Colic lymph node (tissue), 1 donor: Measurements from ENCODE around the gene LRRC43.

DNA sequence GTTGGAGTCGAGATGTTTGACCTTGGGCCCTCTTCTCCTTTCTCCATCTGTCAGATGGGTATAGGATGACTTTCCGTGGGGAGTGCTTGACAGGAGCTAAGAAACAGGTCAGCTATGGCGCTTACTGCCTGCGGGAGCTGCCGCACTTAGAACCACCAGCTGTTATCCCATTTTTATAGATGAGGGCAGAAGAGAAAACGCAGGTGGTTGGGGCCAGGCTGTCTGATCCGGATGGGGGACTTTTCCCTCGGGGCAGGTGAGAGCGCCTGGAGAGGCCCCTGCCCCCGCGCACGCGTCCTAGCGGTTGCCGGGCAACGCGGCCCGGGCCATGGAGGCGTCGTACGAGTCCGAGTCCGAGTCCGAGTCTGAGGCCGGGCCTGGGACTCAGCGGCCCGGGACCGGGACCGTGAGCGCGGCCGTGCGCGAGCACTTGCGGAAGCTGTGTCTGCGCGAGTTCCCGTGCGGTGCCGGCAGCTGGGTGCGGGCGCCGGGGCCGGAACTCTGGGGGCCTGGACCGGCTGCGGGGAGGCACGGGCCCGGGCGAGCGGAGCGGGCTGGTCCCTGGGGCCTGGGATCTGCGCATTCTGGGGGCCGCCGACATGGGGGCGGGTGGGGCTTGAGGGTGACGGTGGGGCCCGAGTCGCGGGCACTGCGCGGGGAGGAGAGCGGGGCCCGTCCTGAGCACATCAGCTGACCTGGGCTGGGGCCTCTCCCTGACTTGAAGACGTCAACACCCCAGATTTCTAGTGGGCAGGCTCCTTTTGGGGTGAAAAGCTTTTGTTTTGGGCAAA is at the start of gene LRRC43:
TSS of gene LRRC43 (plus strand) at position 307 of the 791 bp plus-strand sequence.
- PRO-cap, result bidirectional peak, plus-strand start at position 442 of the sequence, minus-strand start at position 447 of the sequence

DNA sequence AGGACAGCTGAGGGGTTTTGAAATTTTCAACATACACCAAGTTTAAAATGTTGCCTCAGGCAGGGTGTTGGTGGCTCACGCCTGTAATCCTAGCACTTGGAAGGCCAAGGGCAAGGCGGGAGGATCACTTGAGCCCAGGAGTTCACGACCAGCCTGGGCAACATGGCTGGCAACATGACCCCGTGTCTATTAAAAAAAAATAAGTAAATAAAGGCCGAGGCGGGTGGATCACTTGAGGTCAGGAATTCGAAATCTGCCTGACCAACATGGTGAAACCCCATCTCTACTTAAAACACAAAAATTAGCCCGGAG is 1.1 kb downstream of the DIABLO start:
- PRO-cap, result no peak

GRCh38 chr12:122261083-122261678 is 5.1 kb downstream of the VPS33A start:
- PRO-cap, result no peak

GRCh38 chr12:122398924-122399890 is 23.3 kb downstream of the CLIP1 start:
- PRO-cap, result no peak

- PRO-cap, result no peak
Observed at GRCh38 chr12:122412821-122413247, 9.6 kb downstream of the CLIP1 start.

DNA sequence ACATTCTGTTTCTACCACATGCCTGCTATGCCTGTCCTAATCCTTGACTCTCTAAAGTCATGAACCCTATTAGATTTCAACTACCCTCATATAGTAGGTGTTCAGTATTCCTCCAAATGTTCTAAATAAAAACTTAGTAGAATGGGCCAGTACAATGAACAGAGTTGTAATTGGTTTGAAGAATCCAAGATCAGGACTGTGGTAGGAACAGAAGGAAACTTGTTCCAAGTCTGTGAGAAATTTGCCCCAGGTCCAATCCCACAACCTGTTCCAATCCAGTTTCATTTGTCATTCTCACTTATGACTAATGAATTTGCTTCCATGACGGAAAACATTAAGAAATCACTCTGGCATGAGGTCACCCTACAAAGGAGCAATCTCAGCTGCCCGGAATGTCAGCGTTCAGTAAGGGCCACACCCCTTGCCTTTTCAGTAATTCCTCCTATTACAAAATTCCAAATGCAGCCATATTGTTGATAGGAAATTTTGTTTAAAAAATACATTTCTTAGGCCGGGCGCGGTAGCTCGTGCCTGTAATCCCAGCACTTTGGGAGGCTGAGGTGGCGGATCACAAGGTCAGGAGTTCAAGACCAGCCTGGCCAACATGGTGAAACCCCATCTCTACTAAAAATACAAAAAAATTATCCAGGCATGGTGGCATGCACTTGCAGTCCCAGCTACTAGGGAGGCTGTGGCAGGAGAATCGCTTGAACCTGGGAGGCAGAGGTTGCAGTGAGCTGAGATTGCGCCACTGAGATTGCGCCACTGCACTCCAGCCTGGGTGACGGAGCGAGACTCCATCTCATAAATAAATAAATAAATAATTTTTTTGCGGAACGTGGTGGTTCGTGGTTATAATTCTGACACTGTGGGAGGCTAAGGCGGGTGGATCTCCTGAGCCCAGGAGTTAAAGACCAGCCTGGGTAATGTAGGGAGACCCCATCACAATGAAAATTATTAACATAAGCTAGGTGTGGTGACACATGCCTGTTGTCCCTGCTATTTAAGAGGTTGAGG is 36.3 kb downstream of the ZCCHC8 start:
- PRO-cap, result no peak

GRCh38 chr12:122468040-122468477 is 32.7 kb downstream of the ZCCHC8 start:
- PRO-cap, result no peak

DNA sequence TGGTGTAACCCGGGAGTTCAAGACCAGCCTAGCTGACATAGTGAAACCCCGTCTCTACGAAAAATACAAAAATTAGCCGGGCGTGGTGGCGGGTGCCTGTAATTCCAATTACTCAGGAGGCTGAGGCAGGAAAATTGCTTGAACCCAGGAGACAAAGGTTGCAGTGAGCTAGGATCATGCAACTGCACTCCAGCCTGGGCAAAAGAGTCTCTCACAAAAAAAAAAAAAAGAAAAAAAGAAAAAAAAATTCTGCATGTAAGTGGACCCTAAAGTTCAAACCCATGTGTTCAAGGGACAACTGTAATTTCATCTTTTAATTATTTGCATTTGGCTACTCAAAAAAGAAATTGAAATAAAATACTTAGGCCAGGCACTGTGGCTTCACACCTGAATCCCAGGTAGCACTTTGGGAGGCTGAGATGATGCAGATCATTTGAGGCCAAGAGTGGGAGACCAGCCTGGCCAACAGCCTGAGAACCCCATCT is 2.2 kb upstream of the ZCCHC8 start:
- PRO-cap, result no peak

- PRO-cap, result no peak
Observed at GRCh38 chr12:122681734-122682237, 21.4 kb downstream of the HCAR2 start.

GRCh38 chr12:122753689-122754244 is 1.1 kb downstream of the DENR start:
- PRO-cap, result no peak

DNA sequence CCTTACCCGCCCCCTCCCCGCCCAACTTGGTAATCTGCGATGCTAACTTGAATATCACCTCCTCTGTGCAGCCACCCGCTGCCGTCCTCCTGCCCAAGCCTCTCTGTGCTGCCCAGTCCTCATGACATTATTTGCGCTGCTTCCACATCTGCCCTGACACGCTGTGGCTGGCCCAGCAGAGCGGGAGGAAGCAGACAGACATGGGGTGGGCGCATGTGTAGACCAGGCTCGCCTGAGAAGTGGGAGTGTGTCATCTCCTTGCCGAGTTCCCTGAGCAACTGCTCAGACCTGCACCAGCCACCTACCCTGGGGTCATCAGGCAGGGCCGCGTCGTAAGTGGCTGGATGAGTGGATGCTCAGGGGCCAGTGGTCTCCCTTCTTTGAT is 5.9 kb downstream of the HIP1R start:
- PRO-cap, result no peak

DNA sequence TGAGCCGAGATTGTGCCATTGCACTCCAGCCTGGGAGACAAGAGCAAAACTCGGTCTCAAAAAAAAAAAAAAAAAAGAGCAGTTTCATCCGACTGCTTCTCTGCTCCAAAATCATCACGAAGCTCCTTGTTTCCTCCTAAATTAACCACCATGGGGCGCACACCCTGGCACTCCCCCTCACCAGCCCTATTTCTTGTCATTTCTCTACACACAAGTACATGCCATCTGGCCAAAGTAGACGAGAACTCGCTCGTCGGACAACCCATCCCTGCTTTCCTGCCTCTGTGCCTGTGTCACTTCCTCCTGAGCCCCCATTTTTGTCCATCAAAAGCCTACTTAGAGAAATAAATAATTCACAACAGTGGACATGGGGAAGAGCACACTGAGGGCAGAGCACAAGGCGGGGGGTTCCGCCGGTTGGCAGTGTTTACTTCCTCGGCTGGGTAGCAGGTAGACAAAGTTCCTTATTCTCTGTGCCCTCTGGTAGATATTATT is 6.2 kb downstream of the VPS37B start:
- PRO-cap, result bidirectional peak, plus-strand start at position 361 of the sequence, minus-strand start at position 319 of the sequence

- PRO-cap, result no peak
Observed at GRCh38 chr12:123221235-123221908, 11.6 kb downstream of the MPHOSPH9 start.

DNA sequence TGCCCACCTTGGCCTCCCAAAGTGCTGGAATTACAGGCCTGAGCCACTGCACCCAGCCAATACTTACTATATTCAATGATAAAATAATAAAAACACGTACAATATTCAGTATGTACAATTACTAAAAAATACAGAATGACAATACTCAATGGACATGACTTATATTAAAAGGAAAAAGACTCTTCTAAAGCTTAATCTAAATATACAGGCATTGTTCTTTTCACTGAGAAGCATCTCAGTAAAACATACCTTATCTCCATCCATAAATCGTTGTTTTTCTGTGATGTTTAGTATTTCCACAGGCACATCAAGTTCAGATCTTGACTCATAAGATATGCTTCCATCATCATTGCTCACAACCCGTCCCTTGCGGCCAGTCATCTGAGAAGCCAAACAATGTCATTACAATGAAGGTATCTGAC is 45.0 kb downstream of the SBNO1 start:
- PRO-cap, result no peak

DNA sequence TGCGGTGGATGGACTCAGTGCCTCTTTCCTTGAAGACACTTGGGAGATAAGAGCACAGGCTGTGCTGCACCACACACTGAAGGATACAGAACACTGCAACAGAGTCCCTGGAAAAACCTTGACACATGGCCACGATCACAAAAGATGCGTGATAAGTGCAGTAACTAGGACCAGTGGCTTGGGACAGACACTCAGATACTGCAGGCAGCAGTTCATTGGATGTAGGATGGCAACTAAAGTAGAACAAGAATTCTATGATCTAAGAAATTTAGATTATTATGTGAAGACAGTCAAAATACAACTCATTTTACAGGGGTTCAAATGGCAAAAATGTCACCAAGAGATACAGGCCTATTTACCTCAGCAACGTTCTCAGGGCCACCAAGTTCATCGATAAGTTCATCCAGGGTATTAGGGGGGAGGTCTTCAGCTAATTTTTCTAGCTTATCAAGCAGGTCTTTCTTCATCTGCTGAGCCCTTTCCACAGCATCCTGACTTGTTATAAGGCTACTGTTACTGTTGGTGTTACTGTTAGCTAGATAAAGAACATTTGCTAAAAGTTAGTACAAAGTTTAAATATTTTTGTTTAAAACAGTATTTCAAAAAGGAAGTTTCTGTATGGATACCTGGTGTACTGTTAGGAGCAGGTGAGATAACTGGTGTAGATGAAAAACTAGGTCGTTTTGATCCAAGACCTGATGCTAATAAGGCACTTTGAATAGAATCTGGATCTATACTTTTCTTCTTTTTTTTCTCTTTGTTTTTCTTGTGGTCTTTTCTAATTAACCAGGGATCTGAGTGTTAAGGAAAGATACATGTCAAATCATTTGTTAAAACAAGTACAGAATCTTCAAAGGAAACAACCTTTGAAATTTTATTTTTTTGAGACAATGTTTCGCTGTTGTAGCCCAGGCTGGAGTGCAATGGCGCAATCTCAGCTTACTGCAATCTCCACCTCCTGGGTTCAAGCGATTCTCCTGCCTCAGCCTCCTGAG is 44.3 kb downstream of the SBNO1 start:
- PRO-cap, result no peak

GRCh38 chr12:123321310-123321882 is 43.3 kb downstream of the SBNO1 start:
- PRO-cap, result no peak

GRCh38 chr12:123394793-123395439 is 11.0 kb downstream of the KMT5A start:
- PRO-cap, result no peak

DNA sequence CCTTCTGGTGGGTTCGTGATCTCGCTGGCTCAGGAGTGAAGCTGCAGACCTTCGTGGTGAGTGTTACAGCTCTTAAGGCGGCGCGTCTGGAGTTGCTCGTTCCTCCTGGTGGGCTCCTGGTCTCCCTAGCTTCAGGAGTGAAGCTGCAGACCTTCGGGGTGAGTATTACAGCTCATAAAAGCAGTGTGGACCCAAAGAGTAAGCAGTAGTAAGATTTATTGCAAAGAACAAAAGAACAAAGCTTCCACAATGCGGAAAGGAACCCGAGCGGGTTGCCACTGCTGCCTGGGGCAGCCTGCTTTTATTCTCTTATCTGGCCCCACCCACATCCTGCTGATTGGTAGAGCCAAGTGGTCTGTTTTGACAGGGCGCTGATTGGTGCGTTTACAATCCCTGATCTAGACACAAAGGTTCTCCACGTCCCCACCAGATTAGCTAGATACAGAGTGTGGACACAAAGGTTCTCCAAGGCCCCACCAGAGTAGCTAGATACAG is 23.0 kb downstream of the RILPL2 start:
- PRO-cap, result no peak

DNA sequence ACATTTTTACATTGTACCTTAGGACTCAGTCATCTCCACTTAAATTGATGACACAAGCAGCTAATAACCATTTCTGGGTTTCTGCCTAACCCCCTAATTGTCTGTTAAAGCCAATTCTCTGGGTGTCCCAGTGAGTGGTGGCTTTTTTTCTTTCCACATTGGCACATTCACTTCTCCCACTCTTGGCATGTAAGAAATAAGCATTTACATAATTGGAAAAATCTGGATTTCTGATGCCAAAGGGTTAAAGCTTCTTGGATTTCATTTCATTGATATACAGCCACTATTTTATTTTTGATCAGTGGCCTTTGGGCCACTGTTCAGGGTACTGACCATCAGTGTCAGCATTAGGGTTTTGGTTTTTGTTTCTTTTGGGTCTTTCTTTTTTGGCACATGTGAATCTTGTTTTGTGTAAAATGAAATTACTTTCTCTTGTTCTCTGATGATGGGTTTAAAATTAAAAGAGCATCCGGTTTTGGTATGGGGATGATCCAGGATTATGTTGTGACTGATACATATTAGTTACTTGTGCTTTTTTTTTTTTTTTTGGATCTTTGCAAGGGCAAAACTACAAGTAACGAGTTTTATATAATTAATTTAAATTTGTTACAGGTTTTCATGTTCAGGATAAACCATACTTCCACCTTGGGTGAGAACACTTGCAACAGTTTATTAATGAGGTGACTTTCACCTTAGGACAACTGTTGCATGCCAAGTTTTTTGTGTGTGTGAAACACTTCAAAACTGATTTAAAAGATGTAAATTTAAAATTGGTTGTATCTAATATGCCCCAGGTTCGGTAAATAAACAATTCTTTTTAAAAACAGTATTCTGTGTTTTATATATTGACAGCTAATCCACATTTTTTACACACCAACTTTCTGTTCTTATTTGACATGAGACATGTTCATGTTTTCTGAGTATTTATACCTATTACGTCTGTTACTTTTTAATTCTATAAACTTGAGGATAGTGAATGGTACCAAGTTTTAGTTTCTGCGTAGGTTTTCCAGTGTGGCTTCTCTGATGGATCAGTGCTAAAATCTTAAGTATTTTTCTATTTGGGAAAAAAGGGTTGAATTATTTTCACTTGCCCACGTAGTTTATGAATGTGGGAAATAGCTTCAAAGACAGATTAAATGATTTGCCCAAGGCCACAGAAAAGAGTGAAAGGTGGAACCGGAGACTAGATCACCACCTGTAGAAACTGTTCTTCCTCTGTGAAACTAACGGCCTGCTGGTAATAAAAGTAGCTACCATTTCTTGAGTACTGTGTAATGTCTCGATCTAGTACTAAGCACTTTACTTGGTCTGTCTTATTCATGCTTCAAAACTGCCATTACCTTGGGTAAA is 4.1 kb upstream of the DDX55 start:
- PRO-cap, result no peak

GRCh38 chr12:123934868-123935420 is 37.7 kb downstream of the CCDC92 start:
- PRO-cap, result no peak